REH cell (cell line): Measurements from ENCODE around the genes NUP58, RASL11A and GTF3A.

GRCh38 chr13:23506479-23507286 lies 63.5 kb upstream of the TNFRSF19 start:
- PRO-cap: no peak

DNA sequence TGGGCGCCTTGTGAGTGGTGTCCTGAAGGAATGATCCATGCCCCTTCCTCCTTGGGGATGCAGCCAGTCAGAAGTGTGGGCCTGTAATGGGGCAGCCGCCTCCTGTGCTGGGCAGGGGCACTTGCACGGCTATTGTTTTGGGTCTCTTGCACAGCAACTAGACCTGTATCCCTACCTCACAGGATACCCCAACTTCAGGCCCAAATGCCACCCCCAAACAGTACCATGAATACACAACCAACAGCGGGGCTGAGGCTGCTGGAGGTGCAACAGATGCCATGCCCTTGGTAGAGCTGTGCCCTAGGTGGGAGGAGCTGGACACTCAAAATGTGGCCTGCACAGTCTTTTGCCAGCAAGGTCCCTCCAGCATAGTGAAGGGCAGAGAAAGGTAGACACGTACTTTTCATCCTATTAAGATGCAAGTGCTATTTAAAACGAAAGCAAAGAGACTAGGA lies 126.6 kb downstream of the MIPEP start:
- PRO-cap: no peak

GRCh38 chr13:23967079-23967447 lies 77.9 kb upstream of the MIPEP start:
- PRO-cap: no peak

GRCh38 chr13:24166835-24167529 lies 6.5 kb downstream of the SPATA13 start:
- PRO-cap: no peak

- PRO-cap: no peak
These were observed 35.0 kb downstream of the SPATA13 start for GRCh38 chr13:24195446-24196080.

- PRO-cap: no peak
These were observed 55.2 kb downstream of the SPATA13 start for GRCh38 chr13:24215542-24216390.

GRCh38 chr13:24361035-24361342 lies 51.6 kb downstream of the C1QTNF9 start:
- PRO-cap: no peak

DNA sequence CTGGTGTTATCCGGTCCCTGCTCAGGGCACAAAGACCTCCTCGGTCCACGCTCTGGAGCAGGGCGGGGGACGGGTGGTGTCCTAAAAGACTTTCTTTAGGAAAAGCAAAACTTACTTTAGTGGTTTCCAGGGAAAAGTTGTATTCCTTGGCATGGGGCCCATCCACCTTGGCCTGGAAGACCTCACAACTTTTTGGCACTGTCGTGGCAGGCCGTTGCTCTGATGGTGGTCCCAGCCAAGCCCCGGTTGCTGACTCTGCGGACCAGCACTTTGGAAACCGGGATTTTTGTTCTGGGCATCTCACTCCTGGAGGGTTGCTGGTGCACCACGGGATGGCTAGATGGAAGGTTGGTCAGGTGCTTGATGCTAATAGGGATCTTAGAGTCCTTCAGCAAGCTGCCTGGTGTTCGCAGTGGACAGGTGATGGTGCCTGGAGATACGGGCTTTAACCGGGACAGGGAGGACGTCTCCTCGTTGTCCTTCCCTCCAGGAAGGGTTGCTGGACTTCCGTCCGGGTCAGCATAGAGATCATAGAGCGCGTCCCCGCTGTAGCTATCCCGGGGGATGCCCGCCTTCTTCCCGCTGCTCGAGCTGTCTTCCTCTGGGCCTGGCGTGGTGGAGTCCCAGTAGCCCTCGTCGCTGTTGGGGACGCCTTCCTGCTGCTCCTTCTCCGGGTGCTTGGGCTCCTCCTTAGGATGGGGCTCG lies 2.5 kb downstream of the AMER2 start:
- PRO-cap: no peak

- PRO-cap: no peak
These were observed 4.5 kb downstream of the MTMR6 start for GRCh38 chr13:25282364-25283519.

GRCh38 chr13:25288846-25289485 lies 1.7 kb upstream of the MTMR6 start:
- PRO-cap: no peak

GRCh38 chr13:25301209-25302530 lies at the start of gene NUP58:
Gene NUP58, plus strand, starts transcription at chr13:25301625.
- PRO-cap: bidirectional peak, plus-strand start at chr13:25301625, minus-strand start at chr13:25301504; bidirectional peak, plus-strand start at chr13:25301963, minus-strand start at chr13:25301872; bidirectional peak, plus-strand start at chr13:25302136, minus-strand start at chr13:25302069

- PRO-cap: no peak
These were observed 117.5 kb downstream of the ATP8A2 start for GRCh38 chr13:25489174-25489818.

DNA sequence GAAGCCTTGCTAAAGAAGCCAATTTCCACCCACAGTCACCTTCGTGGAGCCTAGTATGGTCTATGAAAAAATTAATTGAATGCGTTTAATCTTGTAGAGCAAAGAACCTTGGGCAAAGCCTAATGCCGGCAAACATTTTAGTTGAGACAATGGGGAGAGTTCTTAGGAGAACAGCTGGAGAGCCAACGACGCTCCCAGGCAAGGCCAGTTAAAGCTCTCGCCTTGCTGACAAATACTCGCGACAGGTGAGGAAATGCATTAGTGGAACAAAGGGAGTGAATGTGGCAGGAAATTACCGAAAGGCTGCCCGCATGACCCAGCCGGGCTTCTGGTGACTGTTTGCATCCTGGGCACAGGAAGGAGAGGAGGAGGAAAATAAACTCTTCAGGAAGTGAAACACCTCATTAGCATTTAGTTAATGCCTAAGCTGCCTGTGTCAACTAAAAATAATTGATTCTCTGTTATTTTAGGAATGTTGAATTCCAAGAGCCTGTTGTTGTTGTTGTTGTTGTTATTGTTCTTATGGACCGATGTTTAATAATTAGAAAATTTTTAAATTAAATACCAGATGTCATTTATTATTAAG lies 74.6 kb downstream of the SHISA2 start:
- PRO-cap: no peak

GRCh38 chr13:26022290-26023228 lies 29.3 kb downstream of the SHISA2 start:
- PRO-cap: no peak

DNA sequence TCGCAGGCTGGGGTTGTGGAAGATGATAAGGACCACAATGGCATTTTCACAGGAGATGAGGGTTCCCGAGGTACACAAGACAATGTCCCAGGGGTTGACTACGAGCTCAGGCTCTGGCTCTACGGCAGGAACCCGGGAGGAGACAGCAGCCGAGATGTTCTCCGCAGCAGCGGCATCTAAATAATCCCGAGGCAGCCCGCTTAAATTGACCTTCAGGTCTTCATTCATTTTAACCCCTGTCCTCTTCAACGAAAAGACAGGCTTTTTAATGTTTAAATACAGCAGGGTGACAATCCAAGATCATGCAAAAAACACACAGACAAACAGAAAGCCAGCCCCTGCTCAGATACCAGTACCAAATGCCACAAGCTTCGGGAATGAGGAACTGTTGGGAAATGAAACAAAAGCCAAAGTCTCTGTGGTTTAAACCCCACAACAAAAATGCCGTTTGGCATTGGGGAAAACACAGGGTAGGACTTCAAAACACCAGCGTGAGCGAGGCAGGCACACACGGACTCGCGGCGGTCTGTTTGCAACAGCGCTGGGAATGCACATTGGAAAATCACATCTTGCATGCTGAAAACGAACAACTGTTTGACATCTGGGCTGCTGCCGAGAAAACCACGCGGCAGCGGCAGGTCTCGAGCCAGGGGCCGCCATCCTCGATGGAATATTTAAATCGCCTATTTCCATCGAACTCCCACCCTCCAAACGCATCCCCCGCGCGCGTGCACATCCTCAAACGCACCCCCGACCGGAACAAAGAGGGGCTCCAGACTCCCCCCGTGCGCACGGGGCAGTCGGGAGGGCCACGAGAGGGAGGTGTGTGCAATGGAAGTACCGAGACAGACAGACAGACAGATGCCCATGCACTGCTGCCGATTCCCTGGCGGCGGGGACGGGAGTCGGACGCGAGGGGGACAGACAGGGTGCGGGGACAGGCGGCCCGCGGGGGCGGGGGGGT lies 704 bp downstream of the GPR12 start:
- PRO-cap: no peak

GRCh38 chr13:27251049-27251153 lies 457 bp upstream of the RPL21 start:
- PRO-cap: no peak

DNA sequence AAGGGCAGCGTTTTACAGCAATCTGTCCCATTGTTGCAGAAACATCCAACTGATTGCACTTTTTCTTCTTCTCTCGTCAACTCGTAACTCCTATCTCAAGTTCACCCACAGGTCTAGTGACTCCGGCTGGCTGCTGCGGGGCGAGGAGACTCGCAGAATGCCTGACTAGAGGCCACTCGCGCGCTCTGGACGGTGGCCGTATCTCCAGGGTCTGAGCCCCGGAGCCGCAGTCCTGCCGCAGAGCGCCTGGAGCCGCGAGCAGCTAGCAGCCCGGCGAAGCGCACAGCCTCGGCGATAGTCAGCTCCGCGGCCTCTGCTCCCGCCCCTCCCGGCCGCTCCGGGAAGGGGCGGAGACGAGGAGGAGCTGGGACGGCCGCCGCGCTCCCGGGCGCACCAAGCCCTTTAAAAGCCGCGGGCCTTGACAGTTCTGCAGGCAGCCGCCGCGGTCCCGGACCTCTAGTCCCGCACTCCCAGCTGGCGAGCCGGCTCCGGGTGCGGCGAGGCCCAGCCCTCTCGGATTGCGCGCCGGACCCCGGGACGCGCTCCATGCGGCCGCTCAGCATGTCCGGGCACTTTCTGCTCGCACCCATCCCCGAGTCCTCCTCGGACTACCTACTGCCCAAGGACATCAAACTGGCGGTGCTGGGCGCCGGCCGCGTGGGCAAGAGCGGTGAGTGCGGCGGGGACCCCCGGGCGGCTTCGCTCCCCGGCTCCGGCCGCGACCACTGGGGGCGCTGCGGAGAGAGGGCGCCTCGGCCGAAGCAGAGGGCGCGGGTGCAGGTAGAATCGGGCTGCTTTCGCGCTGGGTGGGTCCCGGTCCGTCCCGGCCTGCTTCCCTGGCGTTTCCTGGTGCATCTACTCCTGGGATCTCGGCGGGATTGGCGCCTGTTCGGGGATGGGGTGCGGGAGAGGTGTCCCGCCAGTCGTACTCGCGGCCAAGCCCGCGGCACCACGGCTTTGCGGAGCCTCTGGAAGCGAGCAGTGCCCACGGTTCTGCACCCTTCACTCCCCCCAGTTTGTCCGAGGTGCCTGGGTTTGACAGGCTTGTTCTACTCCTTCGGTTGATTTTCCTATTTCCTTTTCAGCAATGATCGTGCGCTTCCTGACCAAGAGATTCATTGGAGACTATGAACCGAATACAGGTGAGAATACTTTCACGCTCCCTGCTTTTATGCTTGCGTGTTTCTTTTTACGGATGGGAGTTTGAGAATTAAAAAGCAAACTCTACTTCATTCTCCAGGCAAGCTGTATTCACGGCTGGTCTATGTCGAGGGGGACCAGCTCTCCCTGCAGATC lies at the start of gene RASL11A:
Gene RASL11A, plus strand, starts transcription at position 432 of the 1,296 bp plus-strand sequence.
- PRO-cap: bidirectional peak, plus-strand start at position 432 of the sequence, minus-strand start at position 300 of the sequence

- PRO-cap: no peak
These were observed 20.5 kb upstream of the GTF3A start for GRCh38 chr13:27403790-27404515.

DNA sequence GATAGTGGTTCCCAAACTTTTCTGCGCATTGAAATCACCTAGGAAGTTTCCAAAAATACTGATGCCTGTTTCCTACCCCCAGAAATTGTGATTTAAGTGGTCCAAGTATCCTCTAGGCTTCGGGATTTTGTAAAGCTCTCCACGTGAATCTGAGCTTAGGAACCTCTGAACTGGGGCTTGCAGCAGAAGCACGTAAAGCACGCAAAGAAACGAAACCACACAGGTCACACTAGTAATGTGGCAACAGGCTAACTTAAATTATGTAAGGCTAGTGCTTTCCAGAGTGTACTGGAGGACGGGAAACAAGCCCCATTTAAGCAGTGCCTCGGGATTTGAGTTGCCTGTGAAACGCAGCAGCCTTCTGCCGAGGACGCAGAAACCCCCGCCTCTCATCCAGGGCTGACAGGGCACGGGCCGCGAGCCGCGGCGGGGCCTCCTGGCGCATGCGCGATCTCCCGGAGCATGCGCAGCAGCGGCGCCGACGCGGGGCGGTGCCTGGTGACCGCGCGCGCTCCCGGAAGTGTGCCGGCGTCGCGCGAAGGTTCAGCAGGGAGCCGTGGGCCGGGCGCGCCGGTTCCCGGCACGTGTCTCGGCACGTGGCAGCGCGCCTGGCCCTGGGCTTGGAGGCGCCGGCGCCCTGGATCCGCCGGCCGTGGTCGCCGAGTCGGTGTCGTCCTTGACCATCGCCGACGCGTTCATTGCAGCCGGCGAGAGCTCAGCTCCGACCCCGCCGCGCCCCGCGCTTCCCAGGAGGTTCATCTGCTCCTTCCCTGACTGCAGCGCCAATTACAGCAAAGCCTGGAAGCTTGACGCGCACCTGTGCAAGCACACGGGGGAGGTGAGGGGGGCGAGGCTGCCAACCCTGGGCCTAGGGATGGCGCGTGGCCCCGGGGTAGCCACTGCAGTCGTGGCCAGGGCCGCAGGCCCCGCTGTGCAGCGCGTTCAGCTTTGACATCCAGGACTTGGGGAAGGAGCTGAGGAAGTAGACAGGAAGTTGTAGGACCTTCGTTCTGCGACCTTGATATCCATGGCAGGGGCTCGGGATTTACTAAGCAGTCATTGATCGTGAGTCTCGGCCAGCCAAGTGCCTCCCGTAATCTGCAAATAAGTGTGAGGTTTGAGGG lies at the start of gene GTF3A:
Gene GTF3A, plus strand, starts transcription at position 519 of the 1,124 bp plus-strand sequence.
- PRO-cap: bidirectional peak, plus-strand start at position 533 of the sequence, minus-strand start at position 362 of the sequence

DNA sequence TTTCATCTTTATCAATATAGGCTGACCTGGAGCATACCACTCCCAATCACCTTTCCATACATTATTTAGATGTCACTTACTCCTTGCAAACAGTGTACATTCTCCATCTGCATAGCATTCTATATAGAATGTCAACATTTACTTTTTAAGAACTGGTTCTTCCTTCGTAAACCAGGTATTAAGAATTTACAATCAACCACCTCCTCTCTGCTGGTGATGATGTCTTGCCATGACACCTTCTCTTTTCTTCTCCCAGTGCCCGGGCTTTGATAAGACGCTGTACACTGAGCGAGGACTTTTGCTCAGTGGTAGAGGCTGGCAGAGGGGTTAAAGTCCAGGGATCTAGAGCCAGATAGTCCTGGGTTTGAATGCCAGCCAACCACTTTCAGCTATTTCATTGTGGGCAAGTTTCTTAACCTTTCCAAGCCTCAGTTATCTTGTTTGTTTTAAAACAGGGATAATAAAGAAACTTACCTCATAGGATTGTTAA lies 71.1 kb downstream of the LNX2 start:
- PRO-cap: no peak